ENCODE data around the gene ARAP2.

DNA sequence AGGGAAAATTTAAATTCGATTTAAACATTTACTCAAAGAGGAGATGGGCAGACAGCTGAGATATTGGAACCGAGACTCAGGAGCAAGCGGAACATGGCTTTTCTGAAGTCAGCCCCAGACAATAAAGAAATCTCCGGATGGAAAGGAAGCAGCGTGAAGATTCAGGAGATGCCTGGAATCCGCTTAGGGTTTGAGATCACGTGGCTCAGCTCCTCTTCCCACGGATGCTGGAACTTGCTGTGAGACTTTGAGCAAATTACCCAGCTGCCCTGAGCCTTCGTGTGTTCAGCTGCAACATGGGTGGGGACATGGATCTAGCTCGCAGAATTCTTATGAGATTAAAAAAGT lies 55.8 kb upstream of the STIM2 start:
- CAGE, long polyA plus RNA = no peak
- RRBS = no CpG with 5 or more reads among the region's 10 CpGs

GRCh38 chr4:26866164-26866628 lies 5.6 kb downstream of the STIM2 start:
- CAGE, long polyA plus RNA = no peak
- RRBS = no CpG with 5 or more reads among the region's 1 CpG

- CAGE, long polyA plus RNA = no peak
- RRBS = no CpG with 5 or more reads among the region's 7 CpGs
Measured at GRCh38 chr4:27760147-27760628, 899.5 kb downstream of the STIM2 start.

GRCh38 chr4:30721353-30721534 lies 1.1 kb downstream of the PCDH7 start:
- CAGE, long polyA plus RNA = no peak
- RRBS = 0% methylated on average over 1 of the region's 16 CpGs

- CAGE, long polyA plus RNA = no peak
- RRBS = no CpG with 5 or more reads among the region's 4 CpGs
Measured at GRCh38 chr4:30904339-30904965, 184.3 kb downstream of the PCDH7 start.

DNA sequence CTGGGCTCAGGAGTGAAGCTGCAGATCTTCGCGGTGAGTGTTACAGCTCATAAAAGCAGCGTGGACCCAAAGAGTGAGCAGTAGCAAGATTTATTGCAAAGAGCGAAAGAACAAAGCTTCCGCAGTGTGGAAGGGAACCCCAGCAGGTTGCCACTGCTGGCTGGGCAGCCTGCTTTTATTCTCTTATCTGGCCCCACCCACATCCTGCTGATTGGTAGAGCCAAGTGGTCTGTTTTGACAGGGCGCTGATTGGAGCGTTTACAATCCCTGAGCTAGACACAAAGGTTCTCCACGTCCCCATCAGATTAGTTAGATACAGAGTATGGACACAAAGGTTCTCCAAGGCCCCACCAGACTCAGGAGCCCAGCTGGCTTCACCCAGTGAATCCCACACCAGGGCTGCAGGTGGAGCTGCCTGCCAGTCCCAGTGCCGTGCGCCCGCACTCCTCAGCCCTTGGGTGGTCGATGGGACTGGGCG lies 1909.1 kb downstream of the ARAP2 start:
- CAGE, long polyA plus RNA = no peak
- RRBS = no CpG with 5 or more reads among the region's 13 CpGs

DNA sequence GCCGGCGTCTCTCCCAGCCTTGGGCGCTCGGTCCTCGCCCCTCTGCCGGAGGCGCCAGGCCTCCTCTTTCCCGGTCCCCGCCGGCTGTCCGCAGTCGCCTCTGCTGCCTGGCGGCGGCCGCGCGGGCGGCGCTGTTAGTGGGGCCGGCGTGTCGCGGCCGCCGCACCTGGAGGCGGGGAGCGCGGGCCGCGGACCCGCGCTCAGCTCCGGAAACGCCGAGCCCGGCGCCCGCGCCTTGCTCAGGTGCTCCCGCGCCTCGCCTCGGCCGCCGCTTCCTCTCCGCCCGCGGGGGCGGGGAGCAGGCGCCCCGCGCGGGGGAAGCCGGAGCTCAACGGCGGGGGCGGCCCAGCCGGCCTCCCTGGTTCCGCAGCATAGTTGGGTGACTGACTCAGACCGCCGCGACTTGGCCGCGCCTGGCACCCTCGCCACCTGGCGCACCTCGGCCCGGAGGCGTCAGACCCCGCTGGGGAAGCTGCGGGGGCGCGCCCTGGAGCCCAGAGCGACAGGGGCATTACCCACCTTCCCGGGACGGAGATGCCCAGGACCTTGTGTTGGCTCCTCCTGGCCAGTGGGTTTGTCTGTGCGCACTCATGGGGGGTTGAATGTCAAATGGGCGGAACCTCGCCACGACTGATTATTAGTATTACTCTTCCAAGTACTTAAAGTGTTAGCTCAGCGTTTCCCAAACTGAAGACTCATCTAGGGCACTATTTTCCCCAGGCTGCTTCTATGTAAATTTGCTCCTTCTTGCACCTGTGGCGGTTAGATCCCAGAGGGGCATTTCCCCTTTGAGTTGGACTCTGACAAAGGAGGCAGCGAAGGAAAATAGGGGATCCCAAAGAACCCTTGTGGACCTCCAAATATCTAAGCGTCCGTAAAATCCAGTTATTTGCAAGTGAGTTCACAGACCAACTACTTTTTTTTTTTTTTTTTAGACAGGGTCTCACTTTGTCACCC lies at the start of gene ARAP2:
ARAP2 (minus strand) TSS at position 278 of the 957 bp plus-strand sequence.
- CAGE, long polyA plus RNA = no peak
- RRBS = 3% methylated on average over 53 of the region's 85 CpGs

GRCh38 chr4:37583917-37584499 lies 102.2 kb downstream of the RELL1 start:
- CAGE, long polyA plus RNA = no peak
- RRBS = 77% methylated on average over 4 of the region's 10 CpGs

DNA sequence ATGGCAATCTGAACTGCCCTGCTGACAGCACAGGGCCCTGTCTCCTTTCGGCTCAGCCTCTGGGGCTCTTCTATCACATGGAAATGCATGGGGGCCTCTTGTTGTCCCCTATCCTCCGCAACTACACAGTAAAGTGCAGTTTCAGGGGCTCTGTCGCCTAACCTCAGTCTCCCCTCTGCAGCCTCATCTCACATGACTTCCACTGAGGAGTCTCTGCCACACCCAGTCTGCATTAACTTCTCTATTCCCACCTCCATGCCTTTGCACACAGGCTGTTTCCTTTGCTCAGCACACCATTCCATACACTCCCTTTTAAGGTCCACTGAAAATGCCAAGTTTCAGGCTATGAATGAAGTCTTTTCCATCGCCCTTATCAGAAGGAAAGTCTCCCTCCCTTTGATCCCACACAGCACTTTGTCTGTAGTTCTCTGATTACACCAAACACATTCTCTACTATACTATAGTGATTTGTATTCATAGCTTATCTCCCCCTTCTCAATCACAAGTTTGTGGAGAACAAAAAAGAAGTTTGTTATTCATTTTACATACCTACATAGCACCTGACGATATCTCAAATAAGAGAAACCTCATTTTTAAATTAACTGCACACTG lies 12.4 kb downstream of the RELL1 start:
- CAGE, long polyA plus RNA = no peak
- RRBS = no CpG with 5 or more reads among the region's 5 CpGs

GRCh38 chr4:37902083-37902590 lies 11.3 kb downstream of the TBC1D1 start:
- CAGE, long polyA plus RNA = no peak
- RRBS = no CpG with 5 or more reads among the region's 9 CpGs

- CAGE, long polyA plus RNA = no peak
- RRBS = no CpG with 5 or more reads among the region's 9 CpGs
Measured at GRCh38 chr4:37978187-37978564, 18.0 kb downstream of the PTTG2 start.

- CAGE, long polyA plus RNA = no peak
- RRBS = no CpG with 5 or more reads among the region's 5 CpGs
Measured at GRCh38 chr4:38071984-38072560, 111.9 kb downstream of the PTTG2 start.

DNA sequence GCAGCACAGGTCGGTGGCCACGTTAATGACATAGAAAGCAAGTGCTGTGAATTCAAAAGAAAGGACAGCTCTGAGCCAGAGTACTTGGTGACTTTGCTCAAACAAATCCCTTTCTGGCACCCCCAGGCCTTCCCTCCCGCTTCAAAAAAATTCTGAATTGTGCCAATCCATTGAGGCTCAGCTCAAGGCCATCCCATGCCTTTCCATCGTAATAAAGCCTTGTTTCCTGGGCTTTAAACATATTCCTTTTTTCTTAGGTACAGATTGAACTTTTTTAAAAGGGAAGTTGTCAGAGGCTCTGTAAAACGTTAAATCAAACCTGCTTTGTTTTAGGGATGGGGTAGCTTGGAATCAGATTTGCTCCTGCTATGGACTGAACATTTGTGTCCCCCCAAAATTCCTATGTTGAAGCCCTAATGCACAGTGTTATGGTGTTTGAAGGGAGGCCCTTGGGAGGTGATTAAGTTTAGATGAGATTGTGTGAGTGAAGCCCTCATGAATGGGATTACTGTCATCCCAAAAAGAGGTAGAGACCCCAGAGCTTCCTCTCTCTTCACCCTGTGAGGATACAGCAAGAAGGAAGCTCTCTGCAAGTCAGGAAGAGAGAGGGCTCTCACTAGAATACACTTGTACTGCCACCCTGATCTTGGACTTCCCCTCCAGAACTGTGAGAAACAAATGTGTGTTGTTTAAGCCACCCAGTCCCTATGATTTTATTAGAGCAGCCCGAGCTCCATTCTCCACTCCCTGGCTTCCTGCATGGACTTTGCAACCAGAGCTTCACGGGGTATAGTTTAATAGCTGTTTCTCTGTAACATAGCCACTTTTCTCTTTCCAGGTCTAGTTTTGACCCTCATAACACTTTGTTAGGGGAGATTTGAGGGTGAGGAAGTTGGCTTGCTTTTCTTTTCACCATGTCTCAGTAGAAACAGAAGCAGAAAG lies 118.1 kb downstream of the PTTG2 start:
- CAGE, long polyA plus RNA = no peak
- RRBS = no CpG with 5 or more reads among the region's 7 CpGs

DNA sequence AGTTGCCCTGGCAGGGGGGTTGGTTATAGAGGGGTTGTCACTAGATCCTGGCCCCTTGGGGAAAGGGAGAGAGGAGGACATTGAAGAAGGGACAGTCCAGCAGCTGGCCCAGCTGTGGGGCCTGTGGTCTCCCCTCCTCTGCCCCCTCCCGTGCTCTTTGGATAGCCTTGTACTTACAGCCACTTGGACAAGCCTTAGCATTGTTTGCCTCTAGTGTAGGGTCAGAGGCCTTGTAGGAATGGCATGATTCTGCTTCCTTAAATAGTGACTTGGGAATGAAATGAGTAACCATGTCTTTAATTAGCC lies 230.5 kb downstream of the PTTG2 start:
- CAGE, long polyA plus RNA = no peak
- RRBS = no CpG with 5 or more reads among the region's 1 CpG

GRCh38 chr4:38242809-38243773 lies 282.9 kb downstream of the PTTG2 start:
- CAGE, long polyA plus RNA = no peak
- RRBS = no CpG with 5 or more reads among the region's 8 CpGs

- CAGE, long polyA plus RNA = no peak
- RRBS = no CpG with 5 or more reads among the region's 6 CpGs
Measured at GRCh38 chr4:38275185-38275703, 315.0 kb downstream of the PTTG2 start.

GRCh38 chr4:38609567-38610159 lies 54.3 kb upstream of the KLF3 start:
- CAGE, long polyA plus RNA = no peak
- RRBS = no CpG with 5 or more reads among the region's 4 CpGs

- CAGE, long polyA plus RNA = no peak
- RRBS = no CpG with 5 or more reads among the region's 11 CpGs
Measured at GRCh38 chr4:38654068-38654750, 9.8 kb upstream of the KLF3 start.

DNA sequence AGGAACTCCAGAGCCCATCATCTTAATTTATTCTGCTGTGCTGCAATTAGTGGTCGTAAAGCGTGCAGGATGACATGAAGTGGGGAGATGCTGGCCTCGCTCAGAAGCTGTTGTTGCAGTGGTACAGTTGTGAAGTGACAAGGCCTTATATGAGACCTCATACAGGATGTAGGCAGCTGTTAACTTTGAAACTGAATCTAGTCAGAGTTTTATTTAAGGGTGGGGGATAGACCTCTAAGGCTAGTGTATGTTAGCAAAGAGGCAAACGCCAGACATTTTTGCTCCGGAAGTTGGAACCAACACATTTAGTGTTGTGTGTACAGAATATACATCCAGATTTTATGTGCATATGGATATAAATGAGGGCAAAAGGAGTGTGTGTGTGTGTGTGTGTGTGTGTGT lies 13.5 kb downstream of the KLF3 start:
- CAGE, long polyA plus RNA = no peak
- RRBS = no CpG with 5 or more reads among the region's 5 CpGs

DNA sequence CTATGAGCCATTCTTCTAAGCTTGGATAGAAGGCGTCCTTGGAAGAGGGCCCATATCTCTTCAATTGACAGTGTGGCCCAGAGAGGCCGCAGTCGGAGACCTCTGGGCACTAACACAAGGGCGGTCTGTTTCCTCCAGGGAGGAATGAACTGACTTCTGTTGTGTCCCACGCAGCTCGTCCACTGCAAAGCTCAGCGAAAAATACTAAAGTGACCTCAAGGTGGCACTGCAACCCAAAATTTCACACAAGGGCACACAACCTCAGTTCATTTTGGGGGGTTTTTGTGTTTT lies 23.3 kb downstream of the TLR10 start:
- CAGE, long polyA plus RNA = no peak
- RRBS = no CpG with 5 or more reads among the region's 7 CpGs